ENCODE measurements around the gene C13orf46.

GRCh38 chr13:112588404-112589268 lies 683 bp upstream of the TUBGCP3 start:
- PRO-cap, result no peak

- PRO-cap, result unidirectional peak, minus-strand start at chr13:112606442
Observed at GRCh38 chr13:112606042-112606904, 18.3 kb upstream of the TUBGCP3 start.

DNA sequence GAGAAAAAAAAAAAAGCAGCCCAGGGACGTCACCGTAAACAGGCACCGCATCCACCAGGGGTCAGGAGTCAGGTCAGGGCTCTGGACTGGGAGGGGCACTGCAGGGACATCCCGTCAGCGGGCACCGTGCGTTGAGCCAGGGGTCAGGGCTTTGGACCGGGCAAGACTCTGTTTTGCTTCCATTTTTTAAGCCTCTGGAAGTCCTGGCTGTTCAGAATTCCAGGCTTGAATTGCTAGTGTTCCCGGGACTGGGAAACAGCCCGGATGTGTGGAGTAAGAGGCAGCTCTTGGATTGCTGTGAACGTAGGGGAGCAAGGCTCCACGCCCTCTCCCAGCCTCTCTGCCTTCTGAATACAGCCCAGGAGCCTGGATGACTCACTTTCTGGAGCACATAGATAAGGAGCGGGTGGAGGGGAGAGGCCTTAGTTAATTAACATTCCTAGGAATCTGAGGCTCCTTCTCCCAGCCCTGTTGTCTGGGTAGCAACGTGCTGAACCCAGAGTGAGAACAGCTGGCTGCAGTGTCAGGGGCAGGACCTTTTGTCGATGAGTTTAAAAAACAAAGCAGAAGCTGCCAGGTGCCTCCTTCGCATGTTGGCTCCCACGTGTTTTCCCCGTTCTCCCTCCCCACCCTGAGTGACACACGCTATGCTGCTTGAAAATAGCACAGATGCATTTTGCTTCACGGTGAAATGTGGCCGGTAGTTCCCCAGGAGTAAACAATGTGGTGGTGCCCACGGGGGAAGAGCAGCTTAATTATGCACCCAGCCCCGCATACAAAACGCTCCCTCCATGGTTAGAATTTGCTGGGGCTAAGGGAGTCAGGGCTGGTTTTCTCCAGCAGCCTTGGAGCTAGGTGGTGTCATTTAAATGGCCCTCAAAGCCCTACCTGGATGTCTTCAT lies 21.9 kb downstream of the ATP11A start:
- PRO-cap, result no peak

DNA sequence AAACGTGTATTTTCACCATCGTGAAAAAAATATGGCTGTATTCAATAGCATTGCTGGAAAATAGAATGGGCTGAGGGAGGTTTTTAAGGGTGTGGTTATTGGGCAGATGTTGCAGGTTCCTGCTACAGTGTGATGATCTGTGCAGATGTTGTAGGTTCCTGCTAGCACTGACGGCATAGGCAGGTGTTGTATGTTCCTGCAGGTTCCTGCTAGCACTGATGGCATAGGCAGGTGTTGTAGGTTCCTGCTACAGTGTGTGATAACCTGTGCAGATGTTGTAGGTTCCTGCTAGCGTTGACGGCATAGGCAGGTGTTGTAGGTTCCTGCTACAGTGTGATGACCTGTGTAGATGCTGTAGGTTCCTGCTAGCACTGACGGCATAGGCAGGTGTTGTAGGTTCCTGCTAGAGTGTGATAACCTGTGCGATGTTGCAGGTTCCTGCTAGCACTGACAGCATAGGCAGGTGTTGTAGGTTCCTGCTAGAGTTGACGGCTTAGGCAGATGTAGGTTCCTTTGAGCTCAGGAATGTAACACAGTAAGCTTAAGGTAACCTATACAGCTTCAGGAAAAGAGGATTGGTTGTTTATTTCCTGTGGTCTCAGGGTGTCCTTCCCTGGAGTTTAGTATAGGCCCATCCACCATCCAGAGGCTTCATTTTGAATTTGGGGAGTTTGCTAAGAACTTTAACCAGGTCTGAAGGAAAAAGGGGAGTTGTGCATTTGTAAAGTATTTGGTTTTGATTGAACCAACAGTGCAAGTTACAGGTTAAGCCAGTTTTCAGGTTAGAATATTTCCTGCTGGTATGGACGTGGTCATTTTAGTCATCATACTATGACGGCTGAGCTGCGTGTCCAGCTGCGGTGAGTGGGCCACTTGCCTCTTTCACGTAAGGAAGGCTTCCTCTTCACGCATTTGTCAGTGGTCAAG lies 53.6 kb downstream of the ATP11A start:
- PRO-cap, result no peak

DNA sequence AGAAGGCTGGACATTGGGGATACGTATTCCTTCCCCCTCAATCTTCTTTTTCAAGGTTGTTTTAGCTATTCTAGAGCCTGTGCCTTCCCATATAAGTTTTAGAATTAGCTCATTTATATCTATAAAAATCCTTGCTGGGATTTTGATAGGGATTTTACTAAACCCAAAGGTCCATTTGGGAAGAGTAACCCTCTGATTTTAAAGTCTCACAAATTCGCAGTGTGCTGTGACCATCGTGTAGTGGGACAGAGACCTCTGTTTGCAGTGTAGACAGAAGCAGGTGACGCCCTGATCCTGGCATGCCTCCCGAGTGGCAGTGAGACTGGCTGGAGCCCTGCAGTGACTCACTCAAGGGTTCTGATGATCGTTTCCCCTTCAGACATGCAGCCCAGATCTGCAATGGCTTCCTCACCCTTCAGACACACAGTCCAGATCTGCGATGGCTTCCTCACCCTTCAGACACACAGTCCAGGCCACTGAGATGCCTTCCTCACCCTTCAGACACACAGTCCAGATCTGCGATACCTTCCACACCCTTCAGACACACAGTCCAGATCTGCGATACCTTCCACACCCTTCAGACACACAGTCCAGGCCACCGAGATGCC lies 125.0 kb downstream of the ATP11A start:
- PRO-cap, result no peak

- PRO-cap, result no peak
Observed at GRCh38 chr13:112873200-112874170, 95.5 kb upstream of the MCF2L start.

- PRO-cap, result no peak
Observed at GRCh38 chr13:112993928-112994703, 25.1 kb downstream of the MCF2L start.

DNA sequence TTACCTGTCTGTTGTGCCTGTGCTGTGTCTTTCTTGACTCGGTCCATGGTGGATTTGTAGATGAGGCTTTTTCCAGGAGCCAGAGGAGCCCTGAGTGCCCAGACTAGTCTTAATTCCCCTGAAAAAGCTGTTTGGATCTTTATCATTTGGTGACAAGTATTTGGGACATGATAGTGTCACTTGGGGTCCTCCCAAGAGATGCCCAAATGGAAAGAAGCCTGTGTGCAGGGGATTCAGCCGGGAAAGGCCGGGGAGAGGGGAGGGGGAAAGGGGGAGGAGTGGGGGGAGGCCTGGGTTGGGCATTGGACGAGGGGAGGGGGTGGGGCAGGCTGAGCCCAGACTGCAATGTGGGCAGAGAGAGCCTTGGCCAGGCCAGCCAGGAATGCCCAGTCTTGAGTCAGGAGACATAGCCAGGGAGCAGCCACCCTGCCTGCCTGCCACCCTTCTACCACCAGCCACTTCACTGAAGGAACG lies 333 bp downstream of the PROZ start:
- PRO-cap, result no peak

DNA sequence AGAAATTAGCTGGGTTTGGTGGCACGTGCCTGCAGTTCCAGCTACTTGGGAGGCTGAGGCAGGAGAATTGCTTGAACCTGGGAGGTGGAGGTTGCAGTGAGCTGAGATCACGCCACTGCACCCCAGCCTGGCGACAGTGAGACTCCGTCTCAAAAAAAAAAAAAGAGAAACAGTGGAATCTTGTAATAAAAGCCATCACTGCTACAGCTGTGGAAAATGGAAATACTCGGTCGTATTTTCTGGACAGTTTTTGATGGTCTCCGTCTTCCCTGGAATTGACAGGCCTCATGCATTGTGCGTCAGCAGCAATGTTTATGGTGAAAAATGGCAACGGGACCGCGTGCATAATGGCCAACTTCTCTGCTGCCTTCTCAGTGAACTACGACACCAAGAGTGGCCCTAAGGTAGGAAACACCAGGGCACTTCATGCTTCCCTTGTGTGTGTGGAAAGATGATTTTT lies 9.2 kb downstream of the LAMP1 start:
- PRO-cap, result no peak

DNA sequence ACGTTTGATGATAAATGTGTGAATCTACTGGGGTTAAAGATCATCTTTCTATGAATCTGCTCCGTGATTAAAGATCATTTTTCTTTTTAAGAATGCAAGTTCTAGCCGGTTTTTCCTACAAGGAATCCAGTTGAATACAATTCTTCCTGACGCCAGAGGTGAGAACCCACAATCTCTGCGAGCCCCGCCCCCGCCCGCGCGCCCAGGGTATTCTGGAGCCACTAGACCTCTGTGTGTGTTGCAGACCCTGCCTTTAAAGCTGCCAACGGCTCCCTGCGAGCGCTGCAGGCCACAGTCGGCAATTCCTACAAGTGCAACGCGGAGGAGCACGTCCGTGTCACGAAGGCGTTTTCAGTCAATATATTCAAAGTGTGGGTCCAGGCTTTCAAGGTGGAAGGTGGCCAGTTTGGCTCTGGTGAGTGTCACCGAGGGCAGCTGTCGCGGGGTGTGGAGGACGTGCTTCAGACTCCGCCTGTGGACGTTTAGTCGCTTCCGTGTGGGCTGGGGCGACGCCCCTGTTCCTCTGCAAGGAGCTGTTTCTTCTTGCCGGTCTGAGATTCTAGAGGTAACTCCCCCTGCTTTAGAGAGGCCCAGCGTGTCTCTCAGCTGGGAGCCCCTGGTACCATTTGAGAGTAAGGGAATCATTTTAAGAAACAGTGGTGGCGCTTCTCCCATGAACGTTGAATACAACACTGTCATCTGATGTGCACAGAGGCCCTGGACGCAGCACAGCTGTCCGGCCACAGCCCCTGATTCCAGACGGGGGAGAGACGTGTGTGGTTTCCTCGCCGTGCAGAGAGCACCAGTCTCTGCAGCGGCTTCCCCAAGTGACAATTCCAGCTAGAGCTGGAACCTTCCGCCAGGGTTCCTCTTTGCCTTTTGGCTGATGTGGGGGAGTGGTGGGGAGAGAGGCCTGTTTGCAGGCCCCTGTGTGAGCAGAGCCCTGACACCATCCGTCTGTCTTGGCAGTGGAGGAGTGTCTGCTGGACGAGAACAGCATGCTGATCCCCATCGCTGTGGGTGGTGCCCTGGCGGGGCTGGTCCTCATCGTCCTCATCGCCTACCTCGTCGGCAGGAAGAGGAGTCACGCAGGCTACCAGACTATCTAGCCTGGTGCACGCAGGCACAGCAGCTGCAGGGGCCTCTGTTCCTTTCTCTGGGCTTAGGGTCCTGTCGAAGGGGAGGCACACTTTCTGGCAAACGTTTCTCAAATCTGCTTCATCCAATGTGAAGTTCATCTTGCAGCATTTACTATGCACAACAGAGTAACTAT lies 24.7 kb downstream of the LAMP1 start:
- PRO-cap, result no peak

DNA sequence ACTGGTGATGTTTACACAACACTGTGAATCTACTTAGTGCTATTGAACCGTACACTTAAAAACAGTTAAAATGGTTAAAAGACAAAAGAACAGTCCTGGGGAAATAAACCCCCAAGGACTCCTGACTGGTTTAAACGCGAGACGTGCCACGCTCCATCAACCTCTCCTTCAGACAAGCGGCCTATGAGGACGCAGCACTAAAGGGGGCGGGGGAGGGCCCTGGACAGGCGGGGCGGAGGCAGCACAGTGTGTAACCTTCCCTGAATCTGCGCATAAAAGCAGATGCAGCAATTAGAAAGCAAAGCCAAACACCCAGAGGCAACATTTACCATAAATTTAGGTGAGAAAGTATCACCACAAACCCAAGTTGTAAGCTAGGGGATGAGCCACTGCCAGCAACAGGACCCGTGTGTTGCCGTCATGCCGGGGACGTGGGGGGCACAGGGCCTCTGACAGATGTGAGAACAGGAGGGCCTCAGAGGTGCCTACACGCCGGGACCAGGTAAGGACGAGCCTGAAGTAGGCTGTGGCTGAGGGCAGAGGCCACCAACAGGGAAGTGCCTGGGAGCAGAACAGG lies 15.3 kb upstream of the ADPRHL1 start:
- PRO-cap, result no peak

DNA sequence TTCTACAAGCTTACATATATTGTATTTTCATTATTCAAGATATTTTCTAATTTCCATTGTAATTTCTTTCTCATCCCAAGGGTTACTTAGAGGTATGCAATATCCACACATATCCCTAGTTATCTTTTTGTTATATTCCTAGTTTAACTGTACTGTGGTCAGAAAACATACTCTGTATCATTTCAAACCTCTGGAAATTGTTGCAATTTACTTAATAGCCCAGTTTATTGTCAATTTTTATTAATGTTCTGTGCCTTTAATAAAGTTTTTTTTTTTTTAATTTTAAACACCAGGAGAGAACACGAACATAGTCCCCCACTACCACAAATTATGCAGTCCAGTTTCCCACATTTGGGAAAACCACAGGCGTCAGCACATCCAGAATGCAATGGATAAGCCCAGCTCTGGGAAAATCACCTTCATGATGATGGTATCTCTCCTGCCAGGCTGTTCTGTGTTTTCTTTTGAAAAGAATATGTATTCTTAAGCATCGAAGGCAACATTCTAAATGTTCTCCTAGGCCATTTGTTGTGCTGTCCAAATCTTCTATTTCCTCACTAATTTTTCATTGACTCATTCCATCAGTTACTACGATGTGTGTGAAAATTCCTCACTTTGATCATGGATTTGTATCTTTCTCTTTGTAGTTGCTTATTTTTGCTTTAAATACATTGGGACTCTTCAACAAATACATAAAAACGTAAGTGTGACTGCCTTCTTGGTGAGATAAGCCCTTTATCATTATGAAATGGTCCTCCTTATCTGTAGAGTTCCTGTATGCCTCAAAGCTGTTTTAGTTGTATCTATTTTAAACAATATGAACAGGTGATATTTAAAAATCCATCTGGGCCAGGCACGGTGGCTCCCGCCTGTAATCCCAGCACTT lies 11.6 kb downstream of the DCUN1D2 start:
- PRO-cap, result no peak

- PRO-cap, result no peak
Observed at GRCh38 chr13:113502628-113503042, 11.8 kb downstream of the TMCO3 start.

- PRO-cap, result no peak
Observed at GRCh38 chr13:113726270-113726654, 32.8 kb upstream of the TMEM255B start.

DNA sequence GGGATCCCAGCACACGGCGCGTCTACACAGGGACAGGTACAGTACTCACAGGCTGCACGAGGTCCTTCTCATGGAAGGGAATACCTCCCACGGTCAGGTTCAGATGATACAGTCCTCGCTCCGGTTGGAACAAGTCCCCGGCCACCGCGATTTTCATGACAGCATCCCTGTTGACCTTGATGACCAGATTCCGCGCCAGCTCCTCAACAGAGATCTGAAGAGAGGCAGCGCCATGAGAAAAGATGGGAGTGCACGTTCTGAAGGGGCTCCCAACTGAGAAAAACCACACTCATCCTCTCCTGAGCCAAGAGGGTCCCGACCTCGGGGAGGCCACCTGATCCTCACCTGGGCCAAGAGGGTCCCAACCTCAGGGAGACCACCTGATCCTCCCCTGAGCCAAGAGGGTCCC lies 35.4 kb downstream of the GAS6 start:
- PRO-cap, result no peak

DNA sequence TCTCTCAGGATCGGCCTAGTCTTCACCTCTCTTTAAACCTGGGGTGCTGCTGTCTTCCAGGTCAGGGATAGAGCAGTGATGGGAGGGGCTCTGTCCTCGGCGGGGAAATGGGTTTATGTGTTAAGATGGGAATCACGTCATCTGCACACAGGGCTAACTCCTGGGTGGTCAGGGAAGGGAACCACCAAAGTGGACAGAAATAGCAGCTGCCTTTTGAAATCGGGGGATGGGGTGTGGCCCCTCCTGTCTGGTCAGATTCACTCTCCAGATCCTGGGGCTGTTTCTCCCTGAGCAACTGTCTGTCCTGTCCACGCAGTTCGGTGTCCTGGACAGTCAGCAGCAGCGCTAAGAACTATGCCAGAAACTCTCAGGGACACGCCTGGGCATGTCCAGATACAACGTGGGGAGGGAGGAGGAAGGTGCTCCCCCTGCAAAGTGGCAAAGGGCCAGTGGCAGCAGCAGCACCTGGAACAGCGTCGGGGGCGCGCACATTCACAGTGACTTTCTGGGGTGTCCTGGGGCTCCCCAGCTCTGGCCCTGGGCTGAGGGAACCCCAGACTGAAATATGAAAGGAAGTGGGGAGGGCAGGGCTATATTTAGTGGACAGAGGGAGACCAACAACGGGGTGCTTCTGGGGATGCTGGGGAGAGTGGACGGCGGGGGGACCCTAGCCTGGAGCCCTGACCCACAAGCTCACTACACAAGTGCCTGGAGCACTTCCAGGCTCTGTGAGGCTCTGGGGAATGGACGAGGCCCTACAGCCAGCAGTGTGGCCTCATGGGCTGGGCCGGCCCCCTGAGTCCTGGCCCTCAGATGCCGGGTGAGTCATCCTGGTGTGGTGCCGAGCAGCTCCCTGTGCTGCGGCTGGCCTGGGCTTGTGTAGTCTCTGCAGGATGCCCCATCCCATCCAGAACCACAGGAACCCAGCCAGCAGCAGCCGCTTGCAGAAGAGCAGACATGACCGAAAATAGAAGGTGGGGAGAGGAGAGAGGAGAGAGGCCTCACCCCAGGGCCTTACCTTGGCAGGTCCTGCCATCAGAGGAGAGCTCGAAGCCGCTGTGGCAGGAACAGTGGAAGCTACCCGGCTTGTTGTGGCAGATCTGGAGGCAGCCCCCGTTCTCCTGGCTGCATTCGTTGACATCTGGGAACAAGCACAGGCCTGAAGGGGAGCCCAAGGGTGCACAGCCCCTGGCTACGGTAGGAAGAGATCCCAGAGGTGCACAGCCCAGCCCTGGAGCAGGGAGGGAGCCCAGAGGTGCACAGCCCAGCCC lies 26.4 kb downstream of the GAS6 start:
- PRO-cap, result unidirectional peak, minus-strand start at position 322 of the sequence; bidirectional peak, plus-strand start at position 910 of the sequence, minus-strand start at position 730 of the sequence

GRCh38 chr13:113852492-113852846 lies 11.4 kb downstream of the GAS6 start:
- PRO-cap, result no peak

DNA sequence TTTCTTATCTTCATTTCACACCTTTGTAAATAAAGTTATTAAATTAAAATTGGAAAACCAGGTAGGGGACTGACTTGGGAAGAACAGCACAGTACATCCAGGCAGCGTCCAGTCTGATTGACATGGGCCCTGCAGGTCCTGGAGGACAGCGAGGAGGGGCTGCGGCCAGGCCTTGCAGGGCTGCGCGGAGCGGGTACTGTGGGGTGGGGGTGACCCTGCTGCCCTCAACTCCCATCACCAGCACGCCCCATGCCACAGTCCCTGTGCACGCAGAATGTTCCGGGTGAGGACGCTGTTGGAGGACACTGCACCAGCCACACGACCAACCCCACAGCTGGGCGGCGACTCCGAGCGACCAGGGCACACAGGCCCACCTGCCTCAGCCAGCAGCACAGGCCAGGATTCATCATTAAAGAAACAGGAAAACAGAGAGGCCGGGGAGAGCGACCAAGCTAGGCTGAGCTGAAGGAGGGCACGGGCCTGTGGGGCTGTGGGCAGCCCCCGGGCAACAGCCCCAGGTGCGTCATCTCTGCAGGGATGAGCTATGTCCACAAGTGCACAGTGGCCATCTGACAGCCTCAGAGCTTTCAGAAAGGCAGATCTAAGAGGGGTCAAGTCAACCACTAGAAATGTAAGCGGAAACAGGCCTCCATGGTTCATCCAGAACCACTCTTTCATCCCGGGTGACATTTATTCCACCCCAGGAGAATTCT lies 1.7 kb downstream of the GAS6 start:
- PRO-cap, result no peak

DNA sequence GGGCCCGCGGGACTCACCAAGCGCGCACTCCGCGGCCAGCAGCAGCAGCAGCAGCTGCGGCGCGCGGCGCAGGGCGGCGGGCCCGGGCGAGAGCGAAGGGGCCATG lies 207 bp downstream of the GAS6 start:
- PRO-cap, result no peak

DNA sequence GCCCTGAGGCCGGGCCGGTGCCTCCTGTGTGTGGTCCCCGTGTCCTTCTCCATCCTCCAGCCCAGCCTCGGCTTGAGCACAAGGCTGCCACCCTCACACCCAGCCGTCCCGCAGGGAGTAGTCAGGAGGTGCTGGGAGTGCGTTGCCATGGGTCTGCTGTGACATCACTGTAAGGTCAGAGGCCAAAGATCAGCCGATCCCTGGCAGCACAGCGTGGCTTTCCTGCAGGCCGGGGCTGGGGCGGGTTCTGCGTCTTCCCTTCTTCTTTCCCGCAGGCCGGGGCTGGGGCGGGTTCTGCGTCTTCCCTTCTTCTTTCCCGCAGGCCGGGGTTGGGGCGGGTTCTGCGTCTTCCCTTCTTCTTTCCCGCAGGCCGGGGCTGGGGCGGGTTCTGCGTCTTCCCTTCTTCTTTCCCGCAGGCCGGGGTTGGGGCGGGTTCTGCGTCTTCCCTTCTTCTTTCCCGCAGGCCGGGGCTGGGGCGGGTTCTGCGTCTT lies at the start of gene C13orf46:
C13orf46 (minus strand) TSS at position 132 of the 491 bp plus-strand sequence.
- PRO-cap, result no peak

All from aorta (tissue), 1 donor.